Right atrium auricular region (tissue), 2 donors: ENCODE data around the genes PAX5 and ALDH1B1.

DNA sequence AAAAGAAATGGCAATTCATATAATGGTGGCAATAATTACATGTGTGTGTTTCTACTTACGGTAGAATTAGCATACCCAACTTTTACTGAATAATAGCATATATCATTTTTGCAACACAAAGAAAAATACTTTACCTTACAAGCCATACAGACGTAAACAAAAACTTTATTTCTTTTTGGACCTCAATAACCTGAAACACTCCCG, 204 bp downstream of the RNF38 start:
- PRO-cap: no peak
- RAMPAGE, long total RNA, 2 experiments: no peak in any of the 2 experiments

- PRO-cap: unidirectional peak, plus-strand start at chr9:36458373
- RAMPAGE, long total RNA, 2 experiments: no peak in any of the 2 experiments
Measured at GRCh38 chr9:36458052-36458721, 58.1 kb upstream of the RNF38 start.

DNA sequence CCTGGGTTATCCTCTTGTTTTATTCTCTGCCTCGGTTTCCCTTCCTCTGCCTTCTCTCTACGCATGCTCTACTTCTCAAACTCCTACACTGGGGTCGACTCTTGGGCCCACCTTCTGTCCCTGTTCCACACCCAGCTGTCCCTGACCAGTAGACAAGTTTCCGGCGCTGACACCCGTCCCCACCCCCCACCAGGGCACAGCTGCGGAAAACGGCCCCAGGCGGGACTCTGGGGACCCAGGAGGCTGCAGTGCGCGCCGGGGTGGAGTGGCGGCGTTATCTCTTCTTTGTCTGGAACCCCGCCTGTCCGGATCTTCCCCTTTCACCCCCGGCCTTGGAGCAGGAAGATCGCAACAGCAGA, 4.9 kb downstream of the PAX5 start:
- PRO-cap: no peak
- RAMPAGE, long total RNA, 2 experiments: no peak in any of the 2 experiments

DNA sequence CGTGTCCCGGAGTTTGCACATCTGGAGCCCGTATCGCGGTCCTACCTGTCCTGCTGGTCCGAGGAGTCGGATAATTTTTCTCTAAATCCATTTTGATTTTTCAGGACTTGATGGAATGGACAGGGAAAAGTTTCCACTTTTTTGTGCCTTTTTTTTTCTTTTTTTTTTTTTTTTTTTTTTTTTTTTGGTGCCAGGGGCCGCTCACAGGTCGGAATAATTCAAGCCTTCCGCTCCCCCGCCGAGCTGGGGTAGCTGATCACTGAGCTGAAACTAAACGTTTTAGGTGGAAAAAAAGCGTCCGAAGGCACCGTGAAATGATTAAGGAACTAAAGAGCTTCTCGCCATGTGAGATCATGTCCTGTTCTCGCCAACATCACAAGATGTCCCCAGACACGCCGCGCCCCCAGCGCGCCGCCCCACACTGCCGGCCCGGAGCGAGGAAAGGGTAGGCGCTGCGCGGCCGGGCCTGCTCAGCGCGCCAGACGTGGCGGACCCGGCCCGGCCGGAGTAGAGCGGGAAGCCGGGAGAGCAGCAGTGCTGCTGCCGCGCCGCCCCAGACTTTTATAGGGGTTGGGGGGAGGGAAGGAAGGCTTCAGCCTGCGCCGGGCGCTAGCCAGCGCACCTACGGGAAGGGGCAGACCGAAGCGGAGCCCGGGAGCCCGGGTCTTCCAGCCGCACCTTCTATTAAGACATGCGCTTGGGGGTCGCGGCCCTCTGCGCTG, at the start of gene PAX5:
Gene PAX5, minus strand, starts transcription at position 328 of the 722 bp plus-strand sequence.
- PRO-cap: no peak
- RAMPAGE, long total RNA, 2 experiments: no peak in any of the 2 experiments

DNA sequence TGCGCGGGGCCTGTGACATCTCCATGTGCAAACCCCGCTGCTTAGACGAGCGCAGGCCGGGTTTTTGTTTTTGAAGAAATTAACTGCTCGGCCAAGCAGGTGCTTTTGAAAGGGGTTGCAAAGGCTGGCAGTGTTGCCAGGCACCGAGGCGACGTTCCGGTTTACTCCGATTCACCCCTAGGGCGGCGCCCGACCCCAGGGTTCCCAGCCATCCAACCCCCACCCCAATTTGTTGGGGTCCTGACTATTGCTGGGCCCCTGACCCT, 528 bp upstream of the PAX5 start:
- PRO-cap: no peak
- RAMPAGE, long total RNA, 2 experiments: no peak in any of the 2 experiments

DNA sequence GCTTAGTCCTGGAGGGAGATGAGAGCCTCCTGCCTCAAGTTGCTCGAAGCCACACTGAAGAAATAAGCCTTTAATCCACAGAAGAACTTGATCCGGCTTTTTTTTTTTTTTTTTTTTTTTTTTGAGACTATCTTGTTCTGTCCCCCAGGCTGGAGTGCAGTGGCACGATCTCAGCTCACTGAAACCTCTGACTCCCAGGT, 8.4 kb upstream of the PAX5 start:
- PRO-cap: no peak
- RAMPAGE, long total RNA, 2 experiments: no peak in any of the 2 experiments

- PRO-cap: no peak
- RAMPAGE, long total RNA, 2 experiments: no peak in any of the 2 experiments
Measured at GRCh38 chr9:37198837-37199453, 78.6 kb downstream of the ZCCHC7 start.

DNA sequence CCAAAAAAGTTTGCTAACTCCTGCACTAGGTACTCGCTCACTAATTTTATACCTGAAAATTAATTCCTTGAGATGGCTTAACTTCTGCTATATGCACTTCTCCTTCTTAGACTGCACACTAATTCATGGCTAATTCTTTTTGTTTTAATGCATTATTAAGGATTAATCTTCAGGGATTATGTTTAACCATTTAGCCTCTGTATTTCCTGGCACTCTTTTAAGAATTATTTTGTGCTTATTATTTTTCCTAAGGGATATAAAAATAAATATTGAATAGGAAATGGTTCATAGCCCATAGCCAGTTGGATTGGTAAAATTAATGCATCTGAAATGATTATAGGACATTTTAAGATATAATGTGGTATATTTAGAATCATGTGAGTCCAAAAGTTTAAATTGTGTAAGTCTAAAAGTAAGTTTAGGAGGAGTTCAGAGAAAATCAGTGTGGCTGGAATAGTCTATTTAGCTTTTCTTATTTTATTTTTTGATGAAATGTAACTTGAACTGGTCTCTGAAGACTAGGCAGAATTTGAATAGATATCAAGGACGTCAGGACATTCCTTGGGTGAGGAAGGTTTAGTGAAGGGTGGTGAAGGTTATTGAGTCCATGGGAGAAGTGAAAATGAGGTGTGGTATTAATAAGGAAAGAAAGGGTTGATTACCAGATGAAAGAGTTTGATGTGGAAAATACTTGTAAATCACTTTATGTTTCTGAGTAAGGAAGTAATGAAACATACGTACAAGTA, 99.2 kb downstream of the ZCCHC7 start:
- PRO-cap: no peak
- RAMPAGE, long total RNA, 2 experiments: no peak in any of the 2 experiments

DNA sequence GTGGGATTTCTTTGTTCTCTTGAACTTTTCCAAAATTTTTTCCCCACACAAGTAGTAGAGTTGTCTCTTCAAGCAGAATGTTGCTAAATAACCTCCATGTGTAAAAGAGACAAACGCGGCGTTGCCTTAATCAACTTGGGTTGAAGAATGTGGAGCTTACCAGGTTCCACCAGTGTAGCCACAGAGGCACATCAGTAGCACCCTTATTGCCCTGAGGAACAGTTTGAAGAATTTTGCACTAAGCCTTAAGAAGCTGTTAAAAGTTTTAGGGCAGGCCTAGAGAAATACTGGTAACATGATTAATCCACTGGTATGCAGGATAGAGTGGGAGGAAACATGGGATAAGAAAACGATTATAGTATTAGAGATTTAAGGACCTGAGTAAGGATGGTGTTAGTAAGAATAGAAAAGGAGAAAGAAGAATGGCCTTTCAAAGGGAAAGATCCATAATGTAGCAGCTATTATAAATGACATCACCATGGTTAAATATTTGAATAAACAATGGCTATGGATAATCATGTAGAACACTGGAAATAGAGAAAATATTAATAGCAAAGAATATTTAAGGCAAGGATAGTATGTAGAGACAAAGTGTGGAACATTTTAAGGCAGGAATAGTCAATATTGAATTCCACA, 100.7 kb downstream of the ZCCHC7 start:
- PRO-cap: no peak
- RAMPAGE, long total RNA, 2 experiments: no peak in any of the 2 experiments

DNA sequence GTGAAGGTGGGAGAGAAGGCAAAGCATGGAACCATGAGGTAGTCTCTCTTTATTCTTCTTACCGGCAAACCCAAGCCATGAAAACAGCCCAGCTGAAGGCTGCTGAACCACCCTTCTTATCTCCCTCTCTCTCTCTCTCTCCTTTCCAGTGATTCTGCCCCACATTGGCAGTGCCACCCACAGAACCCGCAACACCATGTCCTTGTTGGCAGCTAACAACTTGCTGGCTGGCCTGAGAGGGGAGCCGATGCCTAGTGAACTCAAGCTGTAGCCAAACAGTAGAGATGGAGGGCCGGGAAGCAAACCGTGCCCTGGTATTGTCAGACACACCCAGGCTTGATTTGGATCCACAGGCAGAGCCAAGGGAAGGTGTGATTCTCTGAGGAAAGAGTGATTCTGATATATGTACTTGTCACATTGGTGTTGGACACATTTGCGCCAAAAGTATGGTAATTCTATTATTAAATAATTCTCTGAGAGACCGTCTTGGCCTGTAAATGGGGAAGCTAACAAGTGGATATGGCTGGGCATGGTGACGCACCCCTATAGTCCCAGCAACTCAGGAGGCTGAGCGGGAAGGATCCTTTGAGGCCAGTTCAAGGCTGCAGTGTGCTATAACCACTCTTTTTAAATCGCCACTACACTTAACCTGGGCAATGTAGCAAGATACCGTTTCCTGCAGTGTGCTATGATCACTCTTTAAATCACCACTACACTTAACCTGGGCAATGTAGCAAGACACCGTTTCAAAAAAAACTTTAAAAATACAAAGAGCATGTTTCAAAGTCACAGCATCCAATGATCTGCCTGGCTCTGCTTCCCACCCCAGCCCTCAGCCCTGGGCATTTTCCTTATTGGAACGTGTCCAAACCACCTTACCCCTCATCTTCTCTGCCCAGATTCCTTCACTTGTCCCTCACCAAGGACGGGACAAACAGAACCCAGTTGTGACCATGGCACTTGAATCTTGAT, 14.3 kb downstream of the GRHPR start:
- PRO-cap: no peak
- RAMPAGE, long total RNA, 2 experiments: no peak in any of the 2 experiments

DNA sequence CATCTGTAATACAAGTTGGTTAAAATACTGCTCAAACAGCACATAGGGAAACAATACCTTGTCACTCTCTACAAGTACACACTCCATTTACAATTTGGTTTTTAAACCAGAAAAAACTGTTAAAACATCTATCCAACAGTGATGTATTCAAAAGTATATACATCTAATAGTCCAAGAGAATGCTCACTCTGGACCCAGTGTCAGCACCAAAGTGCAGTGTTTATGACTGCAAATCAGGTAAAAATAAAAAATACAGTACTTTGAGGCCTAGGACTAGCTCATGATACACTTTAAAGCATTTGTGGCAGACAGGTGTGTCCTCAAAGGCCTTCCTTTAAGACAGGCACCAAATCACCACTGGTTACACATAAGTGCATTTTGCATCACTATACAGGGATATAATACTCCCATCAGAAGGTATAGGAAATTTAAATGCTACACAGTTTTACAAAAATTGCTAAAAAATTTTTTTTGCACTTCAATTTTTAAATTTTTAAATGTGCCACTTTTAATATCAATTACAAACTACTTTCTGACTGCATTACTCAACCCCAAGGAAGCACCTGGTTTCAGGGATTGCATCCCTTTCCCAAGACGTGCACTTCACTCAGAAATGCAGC, 17.4 kb downstream of the GRHPR start:
- PRO-cap: no peak
- RAMPAGE, long total RNA, 2 experiments: no peak in any of the 2 experiments

DNA sequence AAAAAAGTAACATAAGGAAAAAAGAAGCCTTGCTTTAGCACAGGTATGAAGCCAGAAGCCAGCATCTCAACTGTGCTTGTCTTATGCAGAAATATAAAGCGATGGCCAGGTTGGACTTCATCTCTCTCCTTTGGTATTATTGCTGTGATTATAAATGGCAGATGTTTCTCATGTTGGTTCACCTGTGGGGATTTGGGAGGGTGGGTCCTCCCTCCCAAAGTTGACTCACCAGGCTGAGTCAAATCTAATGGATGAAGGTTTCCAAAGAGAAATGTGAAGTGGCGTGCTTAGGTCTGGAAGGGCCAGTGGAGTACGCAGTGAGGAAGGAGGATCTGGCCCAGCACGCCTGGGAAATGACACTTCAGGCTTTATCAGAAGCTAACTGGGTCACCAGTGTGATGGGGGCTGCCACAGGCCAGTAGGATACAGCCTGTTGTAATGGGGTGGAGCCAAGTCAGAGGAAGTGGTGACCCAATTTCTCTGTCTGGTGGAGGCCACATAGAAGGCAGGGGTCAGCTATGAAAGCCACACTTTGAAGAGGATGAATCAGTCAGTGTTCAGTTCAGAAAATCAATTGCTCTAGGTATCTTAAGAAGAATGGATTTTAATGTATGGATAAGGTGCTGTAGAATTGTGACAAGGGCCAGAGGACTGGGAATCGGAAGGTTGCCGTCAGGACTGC, 18.0 kb downstream of the POLR1E start:
- PRO-cap: no peak
- RAMPAGE, long total RNA, 2 experiments: no peak in any of the 2 experiments

GRCh38 chr9:37565277-37566005, 10.7 kb downstream of the FBXO10 start:
- PRO-cap: no peak
- RAMPAGE, long total RNA, 2 experiments: no peak in any of the 2 experiments

DNA sequence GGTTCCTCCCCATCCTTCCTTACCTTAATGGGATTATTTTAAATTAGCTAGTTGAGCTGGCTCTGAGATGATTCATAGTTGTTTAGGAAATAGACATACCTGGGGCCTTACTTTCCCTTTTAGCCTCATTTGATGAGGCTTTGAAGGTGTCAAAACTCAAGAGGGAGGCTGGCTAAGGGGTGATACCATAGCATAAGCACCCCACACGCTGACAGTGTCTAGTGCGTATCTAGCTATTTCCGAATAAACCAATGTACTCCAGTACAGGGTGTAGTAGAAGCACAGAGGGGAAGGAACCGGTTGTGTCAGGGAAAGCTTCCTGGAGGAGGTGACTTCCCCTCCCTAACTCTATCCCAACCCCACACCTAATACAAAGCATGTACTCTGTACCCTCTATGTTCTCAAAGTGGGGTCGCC, 63.3 kb upstream of the SLC25A51 start:
- PRO-cap: no peak
- RAMPAGE, long total RNA, 2 experiments: no peak in any of the 2 experiments

- PRO-cap: no peak
- RAMPAGE, long total RNA, 2 experiments: no peak in any of the 2 experiments
Measured at GRCh38 chr9:38063912-38064650, 4.9 kb downstream of the SHB start.

DNA sequence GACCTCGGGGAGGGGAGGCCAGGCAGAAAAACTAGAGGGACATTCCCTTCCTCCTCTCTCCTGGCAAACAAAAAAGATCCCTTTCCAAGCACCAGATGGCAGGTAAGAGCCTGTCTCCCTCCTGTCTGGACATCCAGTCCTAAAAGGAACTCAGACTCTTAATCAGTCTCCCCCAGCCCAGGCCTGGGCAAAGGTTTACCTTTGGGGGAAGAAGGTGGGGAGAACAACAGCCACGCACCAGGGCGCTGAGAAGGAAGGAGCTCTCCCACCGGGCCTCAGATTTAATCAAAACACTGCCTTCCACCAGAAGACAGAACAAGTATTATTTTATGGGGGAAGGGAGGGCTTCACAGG, 2.4 kb downstream of the SHB start:
- PRO-cap: unidirectional peak, plus-strand start at position 165 of the sequence
- RAMPAGE, long total RNA, 2 experiments: no peak in any of the 2 experiments

- PRO-cap: no peak
- RAMPAGE, long total RNA, 2 experiments: no peak in any of the 2 experiments
Measured at GRCh38 chr9:38388851-38389656, 3.4 kb upstream of the ALDH1B1 start.

DNA sequence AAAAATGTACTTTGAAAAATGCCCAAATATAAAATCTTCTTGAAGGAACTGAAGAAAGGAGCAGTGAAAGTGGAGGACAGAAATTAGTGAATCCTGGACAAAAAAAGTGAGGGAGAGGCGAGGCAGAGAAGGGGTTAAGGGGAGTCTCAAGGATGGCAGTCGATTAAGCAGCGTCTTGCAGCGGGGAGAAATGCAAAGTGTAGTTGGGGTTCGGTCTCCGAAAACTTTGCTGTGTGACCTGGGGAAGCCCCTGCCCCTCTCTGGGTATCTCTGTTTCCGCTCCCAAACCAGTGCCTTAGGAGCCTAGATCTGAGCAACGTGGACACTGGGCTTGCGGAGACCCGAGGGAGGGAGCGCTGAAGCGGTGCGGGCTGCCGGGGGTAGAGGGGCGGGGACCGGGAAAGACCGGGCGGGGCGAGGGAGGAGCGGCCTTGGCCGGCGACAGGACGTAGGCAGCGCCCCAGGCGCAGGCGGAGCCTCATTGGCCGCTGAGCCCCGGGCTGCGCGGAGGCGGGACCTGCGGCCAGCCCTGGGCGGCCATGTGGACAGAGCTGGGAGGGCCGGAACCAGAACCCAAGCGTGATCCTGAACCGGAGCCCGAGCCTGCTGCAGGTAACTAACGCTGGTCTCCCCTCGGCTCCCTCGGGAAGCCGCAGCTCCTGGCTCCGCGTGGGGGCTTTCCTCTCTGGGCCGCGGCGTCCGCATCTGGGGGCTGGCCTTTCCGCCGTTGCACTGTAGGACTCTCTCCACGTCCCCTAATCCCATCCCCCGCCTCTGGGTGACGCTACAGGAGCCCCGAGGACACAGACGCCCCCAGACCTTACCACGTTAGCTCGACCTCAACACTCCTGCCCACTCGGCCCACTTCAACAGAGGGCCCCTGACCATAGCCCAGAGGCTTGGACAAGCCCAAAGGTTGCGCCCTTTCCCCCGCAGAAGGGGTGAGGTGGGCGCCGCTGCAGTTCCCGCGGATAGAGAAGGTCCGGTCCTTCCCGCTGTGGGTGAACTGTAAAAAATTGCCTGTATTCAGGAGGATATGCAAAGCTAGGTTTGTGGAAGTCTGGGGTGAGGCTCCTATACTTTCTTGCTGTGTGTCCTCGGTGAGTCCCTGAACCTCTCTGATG, at the start of gene ALDH1B1:
Gene ALDH1B1, plus strand, starts transcription at position 507 of the 1,124 bp plus-strand sequence.
- PRO-cap: bidirectional peak, plus-strand start at position 569 of the sequence, minus-strand start at position 396 of the sequence
- RAMPAGE, long total RNA, 2 experiments: start-site peak on the plus strand in 2 of 2 experiments, centred at positions 530 to 543 of the sequence, 286 to 661 reads per replicate

DNA sequence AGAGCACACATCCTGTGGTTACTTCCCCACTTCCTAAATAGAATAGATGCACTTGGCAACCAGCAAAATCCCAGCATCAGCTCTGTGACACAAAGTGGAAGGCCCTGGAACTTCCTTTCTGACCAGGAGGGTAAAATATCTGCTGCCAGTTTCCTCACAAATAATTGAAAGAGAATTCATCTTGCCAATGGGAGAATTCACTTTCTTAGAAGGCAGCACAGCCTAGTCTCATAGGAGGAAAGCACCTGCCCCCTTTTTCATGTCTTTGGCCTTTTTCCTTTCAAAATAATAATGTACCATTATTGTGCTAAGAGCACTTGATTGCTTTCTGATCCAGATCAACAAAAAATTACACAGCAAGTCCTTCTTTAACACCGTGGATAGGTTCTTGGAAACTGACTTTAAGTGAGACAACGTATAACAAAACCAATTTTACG, 7.1 kb upstream of the IGFBPL1 start:
- PRO-cap: no peak
- RAMPAGE, long total RNA, 2 experiments: no peak in any of the 2 experiments

DNA sequence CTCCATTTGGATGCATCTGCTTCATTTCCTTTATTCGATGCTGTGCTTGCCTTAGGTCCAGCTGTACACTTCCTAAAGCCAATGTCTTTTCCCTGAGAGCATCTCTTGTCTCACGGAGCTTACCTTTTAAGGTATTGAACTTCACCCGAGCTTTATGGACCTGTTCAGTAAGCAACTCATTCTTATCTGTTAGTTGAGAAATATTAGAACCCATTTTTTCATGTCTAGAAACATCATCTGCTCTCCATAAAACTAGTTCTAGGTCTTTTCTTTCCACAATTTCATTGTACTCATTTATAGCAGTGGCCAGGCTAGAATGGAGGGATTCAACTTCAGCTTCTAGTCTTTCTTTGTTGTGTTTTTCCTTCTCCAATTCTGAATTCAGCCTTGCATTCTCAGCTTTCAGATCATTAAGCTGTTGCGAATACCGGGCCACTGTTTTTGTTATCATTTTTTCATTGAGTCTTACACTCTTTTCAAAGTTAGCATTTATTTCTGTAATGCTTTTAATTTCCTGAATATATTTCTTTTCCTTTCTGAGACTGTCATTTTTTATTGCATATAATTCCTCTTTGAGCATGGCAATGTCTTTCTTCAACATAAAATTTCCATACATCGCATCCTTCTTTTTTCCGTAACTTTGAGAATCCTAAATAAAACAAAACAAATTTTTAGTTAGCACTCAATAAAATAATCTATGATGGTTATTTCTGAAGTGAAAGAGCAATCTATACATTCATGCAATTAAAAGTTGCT, 24.5 kb downstream of the ANKRD18A start:
- PRO-cap: no peak
- RAMPAGE, long total RNA, 2 experiments: no peak in any of the 2 experiments